HT-29 (cell line): Measurements from ENCODE around the gene RPP40.

DNA sequence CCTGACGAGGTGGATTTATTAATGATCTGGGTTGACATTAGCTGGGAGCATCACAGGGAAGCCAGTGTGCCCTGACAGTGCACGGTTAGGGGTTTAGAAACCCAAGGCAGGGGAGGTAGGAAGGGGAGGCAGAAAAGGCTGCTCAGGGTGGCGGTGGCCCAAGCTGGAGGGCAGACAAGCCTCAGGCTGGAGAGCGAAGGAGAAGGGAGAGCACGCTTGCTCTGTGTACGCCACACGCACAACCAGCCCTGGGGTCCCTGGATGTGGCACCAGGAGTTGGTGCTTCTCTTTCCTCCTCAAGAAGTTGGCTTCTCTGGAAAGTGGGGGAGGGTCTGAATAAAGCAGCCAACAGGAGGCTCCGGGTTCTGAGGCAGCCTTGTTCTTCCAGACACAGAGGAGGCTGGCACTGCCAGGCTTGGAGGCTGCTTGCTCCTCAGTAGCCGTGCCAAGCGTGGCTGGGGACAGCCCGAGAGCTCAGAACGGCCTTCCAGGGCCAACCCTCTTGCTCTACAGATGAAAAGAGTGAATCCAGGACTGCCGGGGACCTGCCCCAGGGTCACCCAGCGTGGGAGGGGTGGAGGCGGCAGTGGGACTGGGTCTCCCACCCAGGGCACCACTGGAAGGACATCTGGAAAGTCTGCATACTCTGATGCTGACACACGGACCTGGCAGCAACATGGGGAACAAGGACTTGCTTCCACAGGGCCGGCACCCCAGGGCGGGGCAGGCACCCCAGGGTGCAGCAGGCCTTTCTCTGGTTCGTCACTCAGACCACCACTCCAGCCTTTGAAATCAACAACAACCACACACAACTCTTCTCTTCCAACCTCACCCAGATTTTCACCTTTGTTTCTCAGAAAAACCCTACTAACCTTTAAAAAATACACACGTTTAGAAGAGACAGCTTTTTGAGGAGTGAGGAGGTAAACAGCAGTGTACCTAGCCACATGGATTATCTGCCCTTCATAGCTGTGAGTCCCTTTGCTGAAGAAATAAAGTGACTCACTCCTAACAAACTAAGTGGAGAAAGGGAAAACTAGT, 70.4 kb downstream of the SLC22A23 start:
- RAMPAGE, long total RNA = no peak

GRCh38 chr6:3395855-3396283, 61.0 kb downstream of the SLC22A23 start:
- RAMPAGE, long total RNA = no peak

GRCh38 chr6:3398252-3398797, 58.5 kb downstream of the SLC22A23 start:
- RAMPAGE, long total RNA = no peak

DNA sequence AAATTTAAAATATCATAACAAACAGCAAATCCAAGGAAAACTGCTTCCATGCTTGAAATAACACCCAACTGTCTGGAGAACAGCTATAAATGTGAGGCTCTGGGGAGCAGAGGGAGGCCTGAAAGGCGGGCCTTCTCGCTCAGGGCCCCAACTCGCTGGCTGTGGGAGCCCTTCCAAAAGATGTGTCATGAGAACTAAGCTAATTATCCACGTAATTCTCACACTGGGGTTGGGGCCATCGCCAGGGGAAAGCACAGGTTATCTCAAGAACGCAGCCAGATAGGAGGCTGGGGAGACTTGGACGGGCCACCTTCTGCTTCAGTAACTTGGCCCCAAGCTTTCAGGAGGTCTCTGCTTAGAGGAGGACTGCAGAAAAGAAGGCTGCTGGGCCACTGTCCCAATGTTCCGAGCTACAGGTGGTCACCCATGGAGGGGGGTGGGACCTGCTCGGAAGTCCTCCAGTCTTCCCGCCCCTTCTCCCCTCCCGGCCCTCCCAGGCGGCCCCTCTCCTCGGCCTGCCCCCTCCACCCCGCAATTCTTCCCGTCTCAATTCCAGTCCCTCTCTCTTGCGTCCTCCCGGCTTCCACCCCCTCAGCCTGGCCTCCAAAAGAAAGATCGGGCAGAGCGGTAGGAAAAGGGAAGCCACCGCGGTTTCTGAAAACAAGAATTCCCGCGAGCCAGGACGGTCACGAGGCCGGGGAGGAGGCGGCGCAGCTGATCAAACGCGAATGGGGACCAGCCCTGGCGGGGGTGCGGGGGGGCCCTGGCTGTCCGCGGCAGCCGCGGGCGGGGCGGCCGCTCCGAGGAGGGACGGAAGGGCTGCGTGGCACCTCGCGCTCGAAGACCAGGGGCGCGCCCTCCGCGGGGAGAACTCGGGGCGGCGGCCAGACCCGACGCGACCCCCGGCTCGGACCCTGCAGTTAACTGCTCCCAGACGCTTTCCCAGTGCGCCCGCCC, 1.3 kb downstream of the PXDC1 start:
- RAMPAGE, long total RNA = no peak

DNA sequence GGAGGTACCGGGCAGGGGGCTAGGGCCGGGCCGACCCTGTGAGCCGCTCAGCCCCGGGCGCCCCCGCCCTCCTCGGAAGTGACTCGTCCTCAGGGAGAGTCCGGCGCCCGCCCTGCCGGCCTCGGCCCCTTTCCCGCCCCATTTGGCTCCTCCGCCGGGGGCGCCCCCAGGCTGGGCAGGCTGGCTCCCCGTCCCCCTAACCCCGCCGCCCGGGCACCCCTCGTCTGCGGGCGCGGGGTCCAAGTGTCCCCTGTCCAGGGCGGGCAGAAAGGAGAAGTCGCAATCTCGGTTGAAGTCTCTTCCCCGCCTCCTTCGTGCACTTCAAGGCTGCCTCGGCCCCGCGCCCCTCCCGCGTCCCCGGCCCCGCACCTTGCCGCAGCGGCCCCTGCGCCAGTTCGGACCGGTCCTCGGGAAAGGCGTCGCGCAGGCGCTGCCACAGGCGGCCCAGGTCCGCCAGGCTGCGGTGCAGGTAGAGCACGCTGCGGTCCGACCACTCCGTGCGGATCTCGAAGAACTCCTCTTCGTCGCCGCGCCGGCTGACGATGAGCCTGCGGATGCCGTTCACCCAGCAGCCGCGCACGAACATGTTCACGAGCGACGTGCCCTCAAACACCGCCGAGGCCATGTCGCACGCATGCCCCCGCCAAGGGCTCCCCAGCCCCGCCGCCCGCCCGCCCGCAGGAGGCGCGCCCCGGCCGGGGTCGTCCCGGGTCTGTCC, 447 bp downstream of the PXDC1 start:
- RAMPAGE, long total RNA = no peak

- RAMPAGE, long total RNA = no peak
These were observed 48.0 kb upstream of the FAM50B start for GRCh38 chr6:3801057-3801643.

DNA sequence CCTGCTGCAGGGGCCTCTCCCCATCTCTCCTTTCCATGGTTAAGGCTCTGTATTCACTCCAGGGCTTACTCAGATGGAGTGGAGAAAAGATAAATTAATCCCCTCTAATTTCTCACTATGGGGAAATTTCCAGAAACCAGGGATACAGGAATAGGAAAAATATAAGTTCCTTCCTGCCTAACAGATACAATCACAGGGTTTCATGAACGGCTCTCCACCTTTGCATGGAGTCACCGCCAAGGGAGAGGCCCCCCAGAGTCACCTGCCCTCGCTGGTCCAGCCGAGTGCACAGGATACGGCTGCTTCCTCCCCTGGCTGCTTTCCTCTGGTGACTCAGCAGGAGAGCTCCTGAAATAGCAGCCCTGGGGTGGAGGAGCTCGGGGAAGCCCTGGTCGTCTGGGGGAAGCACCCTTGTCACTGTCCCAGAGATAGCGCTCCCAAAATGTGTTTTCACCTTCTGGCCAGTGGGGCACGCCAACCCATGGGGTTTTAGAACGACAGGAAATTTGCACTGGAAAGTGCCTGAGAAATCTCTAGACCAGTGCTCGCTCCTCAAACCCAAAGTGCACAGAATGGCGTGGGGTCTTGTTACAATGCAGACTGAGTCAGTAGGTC, 36.1 kb upstream of the FAM50B start:
- RAMPAGE, long total RNA = no peak

DNA sequence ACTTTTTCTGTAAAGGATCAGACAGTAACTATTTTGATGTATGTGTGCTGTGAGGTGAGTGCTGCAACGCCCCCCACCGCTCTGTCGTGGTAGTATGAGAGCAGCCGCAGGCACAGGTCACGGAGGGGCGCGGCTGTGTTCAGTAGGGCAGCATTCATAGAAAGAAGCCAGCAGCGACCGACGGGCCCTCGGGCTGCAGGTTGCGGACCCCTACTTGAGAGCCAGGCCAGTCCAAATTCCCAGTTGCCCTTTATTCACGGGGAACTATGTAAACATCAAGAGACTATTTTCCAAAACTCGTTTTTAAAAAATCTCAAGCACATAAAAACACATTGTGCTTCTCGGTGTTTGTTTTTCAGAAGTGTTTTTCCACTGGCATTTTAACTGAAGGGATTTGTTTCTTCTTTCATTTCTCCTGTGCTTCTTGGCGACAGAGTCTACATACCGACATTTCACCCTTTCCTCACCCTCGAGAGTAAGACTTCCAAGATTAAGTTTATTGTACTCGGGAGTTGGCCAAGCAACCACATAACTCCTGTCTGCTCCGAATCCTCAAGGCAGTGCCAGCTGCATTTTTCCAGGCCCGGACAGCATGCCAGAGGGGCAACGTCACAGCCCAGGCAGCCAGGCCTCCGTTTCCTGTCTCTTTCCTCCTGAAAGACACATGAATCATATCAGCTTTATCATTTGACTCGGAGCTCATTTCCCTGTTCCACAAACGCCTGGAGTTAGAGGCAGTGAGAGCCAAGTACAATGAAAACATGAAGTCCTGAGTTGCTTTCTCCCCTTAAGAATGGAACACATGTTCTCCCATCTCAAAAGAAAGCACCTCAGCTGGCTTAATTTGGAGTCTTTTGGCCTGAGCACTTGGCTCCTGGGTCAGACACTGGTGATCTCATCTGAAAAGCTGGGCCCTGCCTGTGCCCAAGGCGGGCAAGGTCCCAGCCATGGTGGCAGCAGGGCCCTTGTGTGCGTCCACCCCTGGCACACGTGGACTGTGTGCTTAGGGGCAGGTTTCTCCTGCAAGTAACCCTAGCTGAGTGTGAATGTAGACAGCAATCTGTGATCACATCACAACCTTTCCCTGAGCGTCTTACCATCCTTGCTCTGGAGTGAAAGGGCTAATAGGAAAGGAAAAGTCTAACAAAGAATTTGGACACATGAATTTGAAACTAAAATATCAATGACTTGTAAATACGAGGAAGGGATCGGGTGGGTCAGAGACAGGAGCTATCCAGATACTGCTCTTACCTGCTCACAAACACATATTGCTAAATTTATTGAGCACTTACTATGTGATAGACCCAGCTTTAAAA, 23.2 kb upstream of the FAM50B start:
- RAMPAGE, long total RNA = no peak

DNA sequence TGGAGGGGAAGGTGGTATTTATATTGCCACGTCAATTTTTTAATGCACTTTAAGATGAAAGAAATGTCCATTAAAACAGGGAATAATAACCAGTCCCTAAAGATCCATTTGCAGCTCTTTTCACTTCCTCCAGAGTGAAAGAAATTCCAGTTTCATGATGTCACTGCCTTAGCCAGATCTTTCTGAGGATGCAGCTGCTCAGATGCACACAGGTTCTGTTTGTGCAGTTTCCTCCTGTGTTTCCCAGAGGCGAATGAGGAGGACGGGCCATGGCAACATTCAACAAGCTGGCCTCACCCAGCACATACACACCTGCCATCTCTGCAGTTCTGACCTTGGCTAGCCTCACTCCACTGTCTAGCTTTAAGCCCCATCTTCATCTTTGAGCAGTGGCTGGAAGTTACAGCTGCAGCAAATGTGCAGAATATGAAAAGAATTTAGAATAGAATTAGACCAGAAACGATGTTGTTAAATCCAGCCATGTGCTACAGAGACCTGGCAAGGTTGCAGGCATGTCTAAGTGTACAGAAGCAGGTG, 34.9 kb downstream of the FAM50B start:
- RAMPAGE, long total RNA = no peak

DNA sequence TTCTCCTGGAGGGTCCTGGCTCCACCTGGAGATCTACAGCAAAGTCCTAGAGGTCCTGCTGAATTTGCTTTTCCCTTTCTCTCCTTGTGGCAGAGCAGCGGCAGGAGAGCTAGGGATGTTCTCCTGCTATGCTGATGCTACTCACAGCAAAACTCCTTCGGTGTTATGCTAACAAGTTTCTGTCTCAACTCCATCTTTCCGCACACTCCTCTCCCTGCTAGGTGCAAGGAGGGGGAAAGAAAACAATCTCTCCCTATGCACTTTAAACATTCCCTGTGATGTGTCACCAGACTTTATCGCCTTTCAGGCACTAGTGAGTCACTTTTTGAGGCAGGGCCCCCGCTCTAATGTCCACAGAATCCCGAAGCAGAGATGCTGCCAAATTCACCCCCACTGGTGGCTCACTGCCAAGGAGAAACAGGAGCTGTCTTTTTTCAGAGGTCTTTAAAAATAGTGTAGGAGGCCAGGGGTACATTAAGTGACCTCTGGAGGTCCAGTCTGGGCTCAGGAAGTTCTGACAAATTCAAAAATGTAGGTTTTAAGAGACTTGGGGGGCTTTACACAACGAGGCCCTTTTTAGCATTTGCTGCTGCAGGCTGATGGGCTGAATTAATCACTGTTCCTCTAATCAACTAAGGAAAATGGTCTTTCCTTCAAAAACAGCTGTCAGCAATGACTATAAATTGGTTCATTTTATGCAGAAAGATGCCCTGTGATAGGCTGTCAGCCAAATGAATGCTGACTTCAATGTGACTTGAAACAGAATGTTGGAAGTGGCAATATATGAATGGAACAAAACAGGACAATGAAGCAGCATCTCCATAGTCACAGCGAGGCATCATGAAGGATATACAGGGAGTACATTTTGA, 62.8 kb downstream of the FAM50B start:
- RAMPAGE, long total RNA = no peak

GRCh38 chr6:4017668-4018114, 3.4 kb upstream of the PRPF4B start:
- RAMPAGE, long total RNA = no peak

DNA sequence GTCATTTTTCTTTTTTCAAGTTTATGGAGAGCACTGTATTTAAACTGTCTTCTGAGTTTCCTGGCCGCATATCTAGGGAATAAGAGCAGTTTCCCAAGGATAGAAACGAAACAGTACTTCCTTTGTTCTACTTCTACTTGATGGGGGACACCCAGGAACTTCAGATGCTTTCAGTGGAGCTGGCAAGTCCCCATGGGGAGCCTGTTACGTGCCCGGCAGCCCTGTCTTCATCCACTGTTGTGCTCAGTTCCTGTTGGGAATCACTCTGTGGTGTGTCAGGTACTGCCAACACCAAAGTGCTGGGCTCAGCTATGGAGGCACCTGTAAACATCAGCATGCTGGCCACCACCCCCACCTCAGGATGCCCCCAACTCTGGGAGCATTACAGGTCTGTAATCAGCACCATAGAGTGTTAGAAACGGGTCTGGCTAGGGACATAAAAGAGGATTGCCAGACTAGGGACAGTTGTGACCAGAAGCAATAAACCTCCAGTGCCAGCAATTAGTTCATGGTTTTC, 221.7 kb upstream of the ECI2 start:
- RAMPAGE, long total RNA = no peak

- RAMPAGE, long total RNA = no peak
These were observed 246.0 kb upstream of the ECI2 start for GRCh38 chr6:4381333-4381846.

DNA sequence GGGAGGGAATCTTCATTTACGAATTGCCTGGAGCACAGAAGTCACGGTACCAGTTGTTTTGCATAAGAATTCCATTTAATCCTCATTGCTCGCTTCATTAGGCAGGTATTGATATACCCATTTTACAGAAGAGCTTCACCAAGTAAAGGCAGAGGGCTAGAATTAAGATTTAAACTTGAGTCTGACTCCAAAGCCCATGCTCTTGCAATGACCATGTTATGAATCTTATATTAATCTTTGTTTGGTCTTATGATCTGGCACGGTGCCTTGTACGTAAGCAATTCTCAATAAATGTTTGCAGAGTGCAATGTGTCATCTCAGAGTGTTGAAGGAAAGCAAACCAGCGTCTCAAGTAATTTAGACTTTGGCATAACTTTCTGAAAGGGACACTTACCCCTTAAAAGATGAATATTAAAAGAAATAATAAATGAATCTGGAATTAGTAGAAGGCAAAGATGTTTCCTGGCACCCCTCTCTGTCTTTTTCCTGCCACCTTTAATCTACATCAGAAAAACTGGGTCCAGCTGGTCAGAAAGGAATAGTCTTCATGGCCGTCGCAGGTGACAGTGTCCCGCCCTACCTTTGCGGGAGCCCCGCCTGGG, 266.0 kb upstream of the ECI2 start:
- RAMPAGE, long total RNA = no peak

DNA sequence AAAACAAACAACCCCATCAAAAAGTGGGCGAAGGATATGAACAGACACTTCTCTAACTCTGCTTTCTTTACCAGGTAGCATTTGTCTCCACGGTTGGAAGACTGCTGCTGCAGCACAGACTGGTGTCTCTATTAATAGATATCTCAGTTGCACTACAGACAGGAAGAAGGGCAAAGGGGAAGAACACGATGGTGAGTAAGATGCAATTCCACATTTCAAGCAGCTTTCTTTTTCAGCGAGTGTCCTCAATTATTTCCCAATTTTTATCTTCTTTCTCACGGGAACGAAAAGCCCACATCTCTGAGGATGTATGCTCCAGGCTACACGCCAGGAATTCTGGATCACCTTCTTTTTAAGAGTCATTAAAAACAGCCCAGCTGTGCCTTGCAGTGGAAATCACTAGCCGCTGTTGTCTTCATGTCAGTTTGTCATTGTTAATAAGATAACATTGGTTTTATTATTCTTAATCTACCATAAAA, 311.6 kb upstream of the ECI2 start:
- RAMPAGE, long total RNA = no peak

DNA sequence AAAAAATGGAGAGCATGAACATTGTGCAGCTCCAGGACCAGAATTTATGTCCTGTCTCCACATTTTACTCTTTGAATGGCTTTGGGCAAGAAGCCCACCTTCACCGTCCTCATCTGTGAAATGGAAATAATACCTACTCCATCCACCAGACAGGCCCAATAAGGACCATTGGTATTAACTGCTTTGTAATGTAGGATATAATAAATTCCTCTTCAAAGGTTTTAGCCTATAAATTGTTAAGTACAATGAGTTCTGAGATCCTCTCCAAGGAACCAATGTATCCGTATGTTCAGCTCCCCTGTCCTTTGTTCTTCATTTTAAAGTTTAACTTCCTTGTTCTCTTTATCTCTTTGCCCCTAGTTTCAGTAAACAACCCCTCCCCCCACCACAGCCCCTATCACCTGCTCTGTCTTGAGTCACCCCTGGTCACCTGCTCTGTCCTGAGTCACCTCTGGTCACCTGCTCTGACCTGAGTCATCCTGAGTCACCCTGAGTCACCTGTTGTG, 288.8 kb upstream of the CDYL start:
- RAMPAGE, long total RNA = no peak

DNA sequence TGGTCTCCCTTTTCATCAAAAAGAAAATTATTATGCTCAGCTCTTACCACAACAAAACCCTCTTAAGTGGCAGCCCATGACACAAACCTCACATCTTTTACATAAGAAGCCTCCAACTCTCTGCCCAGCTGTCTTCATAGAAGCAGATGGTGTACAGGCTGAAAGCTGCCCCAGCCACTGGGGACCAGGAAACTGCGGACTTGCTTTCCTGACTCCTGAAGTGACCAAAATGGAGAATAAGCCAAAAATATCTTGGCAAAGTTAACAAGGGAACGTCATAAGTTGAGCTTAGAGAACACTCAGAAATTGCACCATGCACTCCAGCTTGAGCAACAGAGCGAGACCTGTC, 160.4 kb upstream of the CDYL start:
- RAMPAGE, long total RNA = no peak

GRCh38 chr6:4724662-4725286, 51.4 kb upstream of the CDYL start:
- RAMPAGE, long total RNA = no peak

DNA sequence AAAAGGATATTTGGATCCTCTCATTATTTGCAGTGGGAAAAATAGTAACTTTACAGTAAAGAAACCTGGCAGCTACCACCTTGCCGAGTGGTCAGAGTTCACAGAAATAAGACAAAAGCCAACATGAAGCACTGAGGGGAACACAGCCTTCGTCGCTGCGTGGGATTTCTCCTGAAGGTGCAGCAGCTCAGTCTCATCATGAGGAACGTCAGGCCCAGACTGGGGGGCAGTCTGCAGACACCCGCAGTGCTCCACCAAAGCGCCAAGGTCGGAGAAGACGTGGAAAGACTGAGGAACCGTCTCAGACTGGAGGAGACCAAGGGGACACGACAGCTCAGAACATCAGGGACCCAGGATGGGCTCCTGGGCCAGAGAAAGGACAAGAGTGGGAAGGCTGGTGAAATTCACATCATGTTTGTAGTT, 59.1 kb downstream of the RPP40 start:
- RAMPAGE, long total RNA = no peak

- RAMPAGE, long total RNA = start-site peak on the minus strand at chr6:5004026-5004057, 18 and 44 reads in 2 replicates
These were observed at the start of gene RPP40 for GRCh38 chr6:5003484-5004210. RPP40 (minus strand) TSS chr6:5004037.